CD14-positive monocyte (primary cell): ENCODE results near the genes CTTNBP2NL, OLFML3 and AMPD1.

DNA sequence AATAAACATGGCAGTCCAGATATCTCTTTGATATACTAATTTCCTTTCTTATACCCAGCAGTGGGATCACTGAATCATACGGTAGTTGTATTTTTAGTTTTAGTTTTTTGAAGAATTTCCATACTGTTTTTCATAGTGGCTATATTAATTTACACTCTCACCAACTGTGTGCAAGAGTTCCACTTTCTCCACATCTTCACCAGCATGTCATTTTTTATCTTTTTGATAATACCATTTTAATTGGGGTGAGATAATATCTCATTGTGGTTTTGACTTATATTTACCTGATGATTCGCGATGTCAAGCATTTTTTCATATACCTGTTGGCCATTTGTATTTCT, 20.0 kb upstream of the CTTNBP2NL start:
- CAGE, long polyA plus RNA, result no peak

DNA sequence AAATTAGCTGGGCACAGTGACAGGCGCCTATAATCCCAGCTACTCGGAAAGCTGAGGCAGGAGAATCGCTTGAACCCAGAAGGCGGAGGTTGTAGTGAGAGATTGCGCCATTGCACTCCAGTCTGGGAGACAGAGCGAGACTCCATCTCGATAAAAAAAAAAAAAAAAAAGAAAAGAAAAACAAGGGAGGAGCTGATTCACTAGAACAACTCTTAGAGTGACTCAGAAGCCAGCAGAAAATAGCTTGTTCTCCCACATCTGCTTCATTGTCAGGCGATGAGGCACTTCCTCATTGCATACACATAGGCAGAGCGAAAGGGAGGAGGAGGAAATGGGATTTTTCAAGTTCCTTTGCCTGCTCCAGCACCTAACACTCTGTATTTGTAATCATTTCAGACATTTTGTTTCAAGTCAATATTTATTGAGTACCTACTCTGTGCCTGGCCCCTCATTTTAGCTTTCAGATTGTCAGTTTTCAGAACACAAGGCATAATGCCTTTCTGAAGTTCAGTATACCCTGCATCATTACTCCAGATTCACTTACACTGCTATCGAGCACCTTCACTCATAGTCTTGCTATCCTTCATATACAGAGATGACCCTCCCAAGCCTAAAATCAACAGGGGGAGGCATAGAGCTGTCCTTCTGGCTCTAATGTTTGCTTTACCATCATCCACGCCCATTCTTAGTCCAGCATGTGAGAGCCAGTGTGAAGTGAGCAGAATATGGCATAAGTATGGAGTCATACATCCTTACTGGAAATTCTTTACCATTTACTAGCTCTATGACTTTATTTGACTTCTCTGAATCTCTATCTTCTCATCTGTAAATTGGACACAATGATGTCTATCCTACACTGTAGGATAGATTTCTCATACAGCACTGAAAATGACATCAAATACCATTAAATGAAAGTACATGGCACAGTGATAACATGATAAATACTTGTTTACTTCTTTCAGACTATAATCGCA, 1.7 kb upstream of the CTTNBP2NL start:
- CAGE, long polyA plus RNA, result no peak

GRCh38 chr1:112395757-112396757, at the start of gene CTTNBP2NL:
CTTNBP2NL (plus strand) TSS chr1:112396214.
- CAGE, long polyA plus RNA, result no peak

DNA sequence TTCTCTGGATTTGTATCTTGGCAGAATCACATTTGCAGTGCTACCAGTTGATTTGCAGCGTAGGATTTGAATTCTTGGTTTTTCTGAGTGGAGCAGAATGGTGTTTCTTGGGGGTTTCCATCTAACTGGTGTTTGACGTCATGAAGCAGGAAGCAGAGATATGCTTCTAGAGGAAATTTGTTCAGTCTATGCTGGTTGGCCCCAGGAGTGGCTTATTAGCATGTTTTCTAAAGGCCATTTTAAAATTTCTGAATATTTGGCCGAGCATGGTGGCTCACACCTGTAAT, 3.5 kb downstream of the CTTNBP2NL start:
- CAGE, long polyA plus RNA, result no peak

DNA sequence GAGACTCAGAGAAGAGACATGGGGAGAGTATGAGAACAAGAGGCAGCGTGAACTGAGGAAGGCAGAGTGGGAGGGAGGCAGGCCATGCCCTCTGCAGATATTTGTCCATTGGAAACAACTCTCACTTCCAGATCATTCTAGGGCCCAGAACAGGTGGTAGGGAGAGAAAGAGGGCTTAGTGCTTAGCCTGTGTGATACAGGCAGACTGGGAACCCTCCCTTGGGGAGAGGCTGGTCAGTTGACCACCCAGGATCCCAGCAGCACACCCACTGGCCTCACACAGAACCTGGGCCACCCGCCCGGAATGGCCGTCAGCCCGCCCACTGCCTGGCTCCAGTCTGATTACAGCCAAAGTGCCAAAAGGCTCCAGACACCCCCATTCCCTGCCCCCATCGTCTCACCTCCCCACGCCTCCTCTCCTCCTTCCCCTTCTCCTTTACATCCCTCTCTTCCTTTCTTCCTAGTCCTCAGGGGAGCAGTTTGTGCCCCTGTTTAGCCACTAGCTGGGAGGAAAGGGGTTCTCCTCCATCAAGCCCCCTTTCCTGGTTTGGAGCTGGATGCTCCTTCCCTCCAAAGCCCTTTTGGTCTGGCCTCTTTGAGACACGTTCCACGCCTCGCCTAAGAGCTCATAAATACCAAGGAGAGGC, 4.8 kb upstream of the WNT2B start:
- CAGE, long polyA plus RNA, result no peak

DNA sequence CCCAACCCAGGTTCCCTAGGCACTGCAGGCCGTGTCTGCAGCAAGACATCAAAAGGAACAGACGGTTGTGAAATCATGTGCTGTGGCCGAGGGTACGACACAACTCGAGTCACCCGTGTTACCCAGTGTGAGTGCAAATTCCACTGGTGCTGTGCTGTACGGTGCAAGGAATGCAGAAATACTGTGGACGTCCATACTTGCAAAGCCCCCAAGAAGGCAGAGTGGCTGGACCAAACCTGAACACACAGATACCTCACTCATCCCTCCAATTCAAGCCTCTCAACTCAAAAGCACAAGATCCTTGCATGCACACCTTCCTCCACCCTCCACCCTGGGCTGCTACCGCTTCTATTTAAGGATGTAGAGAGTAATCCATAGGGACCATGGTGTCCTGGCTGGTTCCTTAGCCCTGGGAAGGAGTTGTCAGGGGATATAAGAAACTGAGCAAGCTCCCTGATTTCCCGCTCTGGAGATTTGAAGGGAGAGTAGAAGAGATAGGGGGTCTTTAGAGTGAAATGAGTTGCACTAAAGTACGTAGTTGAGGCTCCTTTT, 11.6 kb downstream of the WNT2B start:
- CAGE, long polyA plus RNA, result no peak

DNA sequence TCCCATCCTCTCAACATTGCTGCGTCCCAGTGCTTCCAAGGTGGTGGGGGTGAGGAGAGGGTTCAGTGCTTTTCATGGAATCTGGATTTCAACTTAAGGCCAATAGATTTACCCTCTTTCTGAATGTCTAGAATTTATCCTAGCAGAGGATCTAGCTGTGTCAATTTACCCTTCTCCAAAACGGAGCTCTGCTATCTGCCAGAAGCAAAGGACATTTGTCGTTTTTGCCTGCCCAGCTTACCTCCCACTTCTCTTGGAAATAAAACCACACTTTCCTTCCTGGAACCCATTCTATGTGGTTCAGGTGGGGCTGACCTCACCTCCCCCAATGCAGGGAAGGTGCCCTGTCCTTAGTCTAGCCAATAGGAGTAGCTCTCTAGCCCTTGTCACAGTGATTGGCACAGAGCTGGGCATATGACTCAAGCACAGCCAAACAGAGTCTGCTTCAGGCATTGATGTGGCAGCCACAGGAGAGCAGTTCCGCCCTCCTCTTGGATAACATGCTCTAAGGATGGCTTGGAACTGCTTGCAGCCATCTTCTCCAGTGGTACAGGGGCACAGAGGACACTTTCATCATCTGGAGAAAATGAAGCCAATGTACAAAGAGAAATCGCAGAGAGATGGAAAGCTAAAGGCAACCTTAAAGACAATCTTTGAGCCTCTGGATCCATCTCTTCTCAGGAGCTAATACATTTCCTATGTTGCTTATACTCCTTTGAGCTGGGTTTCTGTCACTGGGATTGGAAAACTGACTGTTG, 134.0 kb downstream of the LRIG2 start:
- CAGE, long polyA plus RNA, result no peak

- CAGE, long polyA plus RNA, result no peak
Observed at GRCh38 chr1:113255330-113256197, 134.8 kb upstream of the MAGI3 start.

GRCh38 chr1:113419037-113419685, 28.8 kb downstream of the MAGI3 start:
- CAGE, long polyA plus RNA, result no peak

DNA sequence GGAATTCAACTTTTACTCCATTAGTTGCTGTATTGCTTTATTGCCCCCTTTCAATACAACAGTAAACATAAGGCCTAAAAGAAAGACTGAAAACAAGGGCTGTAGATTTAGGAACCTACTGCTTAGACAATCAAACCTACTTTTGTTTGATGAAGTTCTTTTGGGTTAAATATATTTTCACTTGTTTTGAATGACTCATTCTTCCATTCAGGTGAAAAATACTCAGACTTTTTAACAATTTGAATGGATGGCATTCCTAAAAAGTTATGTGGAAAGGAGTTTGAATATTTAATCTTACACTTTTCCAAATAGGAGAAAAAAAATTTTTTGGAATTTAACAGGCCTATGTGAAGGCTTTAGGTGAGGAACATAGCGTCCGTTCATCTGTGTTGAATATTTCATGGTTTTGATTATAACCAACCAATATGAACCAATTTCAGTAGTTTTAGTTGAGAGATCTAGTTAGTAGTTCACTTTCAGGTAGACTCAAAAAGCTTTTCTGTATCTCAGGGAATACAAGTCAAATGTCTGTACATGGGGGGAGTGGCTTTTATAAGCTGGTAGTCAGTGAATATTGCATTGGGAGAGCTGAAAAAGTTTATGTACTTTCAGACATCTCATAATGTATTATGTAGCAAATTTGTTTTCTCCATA, 30.1 kb downstream of the MAGI3 start:
- CAGE, long polyA plus RNA, result no peak

DNA sequence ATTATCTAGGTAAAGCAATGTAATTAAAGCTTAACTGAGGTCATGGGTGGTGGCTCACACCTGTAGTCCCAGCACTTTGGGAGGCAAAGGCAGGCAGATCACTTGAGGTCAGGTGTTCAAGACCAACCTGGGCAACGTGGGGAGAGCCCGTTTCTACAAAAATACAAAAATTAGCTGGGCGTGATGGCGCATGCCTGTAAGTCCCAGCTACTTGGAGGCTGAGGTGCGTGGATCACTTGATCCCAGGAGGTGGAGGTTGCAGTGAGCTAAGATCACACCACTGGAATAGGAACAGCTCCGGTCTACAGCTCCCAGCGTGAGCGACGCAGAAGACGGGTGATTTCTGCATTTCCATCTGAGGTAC, 106.6 kb downstream of the MAGI3 start:
- CAGE, long polyA plus RNA, result no peak

DNA sequence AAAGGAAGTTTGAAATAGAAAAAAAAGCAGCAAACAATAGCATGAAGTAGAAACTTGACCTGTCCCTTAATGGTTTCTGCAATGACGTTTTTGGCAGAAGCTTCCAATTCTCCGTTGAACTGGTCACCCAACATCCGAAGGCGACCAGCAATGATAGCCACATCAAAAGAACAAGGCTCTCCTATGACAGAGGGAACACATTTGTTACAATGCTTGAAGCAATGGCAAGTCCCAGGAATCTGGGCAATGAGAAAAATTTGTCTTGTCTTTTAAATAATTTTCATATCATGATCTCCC, 955 bp downstream of the BCL2L15 start:
- CAGE, long polyA plus RNA, result no peak

- CAGE, long polyA plus RNA, result no peak
Observed at GRCh38 chr1:113901027-113901644, 3.5 kb downstream of the AP4B1 start.

DNA sequence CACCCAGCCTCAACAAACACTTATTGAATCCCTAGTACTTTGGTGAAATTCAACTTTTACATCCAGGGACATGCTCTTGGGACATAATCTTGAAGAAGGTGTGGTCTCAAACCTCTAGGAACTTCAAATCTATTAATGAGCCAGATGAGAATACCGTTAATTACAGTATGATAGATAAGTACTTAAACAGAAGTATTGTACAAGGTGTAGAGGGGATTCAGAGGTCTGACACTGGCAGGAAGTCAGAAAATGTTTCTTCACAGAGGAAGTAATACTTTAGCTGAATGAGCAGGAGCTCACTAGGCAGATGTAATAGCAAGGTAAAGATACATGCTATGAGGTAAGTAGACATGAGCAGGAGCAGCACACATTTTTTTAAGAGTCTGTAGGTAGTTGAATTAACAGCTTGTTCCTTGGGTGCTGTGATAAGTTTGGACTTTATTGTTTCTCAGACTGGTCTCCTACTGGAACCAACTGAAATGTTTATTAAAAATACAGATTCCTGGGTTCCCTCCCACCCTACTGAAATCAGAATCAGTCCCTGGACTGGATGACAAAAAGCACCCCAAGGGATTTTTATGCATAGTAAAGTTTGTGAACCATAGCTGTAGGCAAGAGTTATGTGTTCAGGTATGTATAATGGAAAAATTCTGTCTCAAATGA, 1.1 kb downstream of the AP4B1 start:
- CAGE, long polyA plus RNA, result no peak

DNA sequence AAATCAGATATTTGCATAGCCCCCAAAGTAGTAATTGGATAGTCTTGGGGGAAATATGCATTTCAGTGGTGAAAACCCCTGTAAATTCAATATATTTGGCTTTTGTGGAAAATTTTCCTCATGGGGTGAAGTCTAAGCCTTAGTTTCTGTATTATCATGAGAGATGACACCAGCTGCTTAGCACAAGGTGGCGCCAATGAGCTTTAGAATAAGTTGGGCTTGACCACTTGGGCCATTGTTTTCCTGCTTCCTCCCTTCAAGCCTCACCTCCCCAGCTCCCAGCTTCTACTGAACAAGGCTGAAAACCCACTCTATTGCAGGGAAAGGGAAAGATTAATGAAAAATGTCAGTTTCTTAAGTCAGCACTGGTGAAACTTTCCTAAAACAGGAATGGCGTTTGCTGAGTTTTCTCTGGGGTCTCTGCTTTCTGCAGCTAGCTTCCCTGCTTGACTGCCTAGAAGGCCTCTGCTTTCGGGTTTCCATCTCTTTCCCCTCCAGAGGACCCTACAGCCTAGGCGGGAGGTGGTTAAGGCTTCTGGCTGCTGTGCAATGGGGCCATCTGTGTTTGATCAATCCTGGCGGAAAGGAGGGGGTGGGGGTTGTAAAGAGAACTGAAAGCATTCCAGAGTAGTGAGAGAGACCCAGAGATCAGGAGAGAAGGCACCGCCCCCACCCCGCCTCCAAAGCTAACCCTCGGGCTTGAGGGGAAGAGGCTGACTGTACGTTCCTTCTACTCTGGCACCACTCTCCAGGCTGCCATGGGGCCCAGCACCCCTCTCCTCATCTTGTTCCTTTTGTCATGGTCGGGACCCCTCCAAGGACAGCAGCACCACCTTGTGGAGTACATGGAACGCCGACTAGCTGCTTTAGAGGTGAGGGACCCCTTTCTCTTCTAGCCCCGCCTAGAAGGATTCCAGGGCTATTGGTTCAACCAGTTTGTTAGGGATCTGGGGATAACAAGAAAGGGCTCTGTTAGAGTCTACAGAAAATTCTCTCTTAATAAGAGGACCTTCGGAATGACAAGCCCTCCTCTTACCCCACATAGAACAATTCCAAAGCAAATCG, at the start of gene OLFML3:
Gene OLFML3, plus strand, starts transcription at position 716 of the 1,065 bp plus-strand sequence.
- CAGE, long polyA plus RNA, result no peak

DNA sequence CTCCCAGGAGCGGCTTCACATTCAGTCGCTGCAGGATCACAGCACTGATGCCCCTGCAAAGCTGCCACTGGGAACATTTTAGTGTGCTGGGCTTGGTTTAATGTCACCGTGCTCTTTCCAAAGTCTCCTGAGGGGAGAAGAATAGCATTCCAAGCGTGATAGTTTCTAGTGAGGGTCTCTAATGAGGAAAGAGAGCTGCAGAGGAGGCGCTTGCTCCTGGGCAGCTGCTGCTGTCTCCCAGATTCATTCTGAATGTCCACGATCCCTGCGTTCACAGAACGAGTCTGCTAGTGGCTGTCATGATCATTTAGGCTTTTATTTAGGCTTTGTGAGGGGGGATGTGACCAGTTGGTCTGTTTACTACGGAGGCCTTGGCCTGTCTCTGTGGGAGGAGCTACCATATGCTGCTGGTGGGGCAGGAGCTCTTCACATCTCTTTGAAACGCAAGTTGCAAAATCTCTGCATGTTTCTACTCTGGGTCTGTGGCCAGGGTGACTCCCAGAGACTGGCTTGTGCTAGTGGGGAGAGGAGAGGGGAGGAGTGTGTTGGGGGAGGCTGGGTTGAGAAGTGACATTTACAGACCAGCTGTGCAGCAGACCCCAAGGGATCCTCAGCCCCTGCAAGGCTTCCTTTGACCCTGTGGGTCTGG, 23.4 kb downstream of the OLFML3 start:
- CAGE, long polyA plus RNA, result no peak

GRCh38 chr1:114482627-114482990, 28.4 kb downstream of the TRIM33 start:
- CAGE, long polyA plus RNA, result no peak

GRCh38 chr1:114511390-114511678, 331 bp upstream of the TRIM33 start:
- CAGE, long polyA plus RNA, result no peak

DNA sequence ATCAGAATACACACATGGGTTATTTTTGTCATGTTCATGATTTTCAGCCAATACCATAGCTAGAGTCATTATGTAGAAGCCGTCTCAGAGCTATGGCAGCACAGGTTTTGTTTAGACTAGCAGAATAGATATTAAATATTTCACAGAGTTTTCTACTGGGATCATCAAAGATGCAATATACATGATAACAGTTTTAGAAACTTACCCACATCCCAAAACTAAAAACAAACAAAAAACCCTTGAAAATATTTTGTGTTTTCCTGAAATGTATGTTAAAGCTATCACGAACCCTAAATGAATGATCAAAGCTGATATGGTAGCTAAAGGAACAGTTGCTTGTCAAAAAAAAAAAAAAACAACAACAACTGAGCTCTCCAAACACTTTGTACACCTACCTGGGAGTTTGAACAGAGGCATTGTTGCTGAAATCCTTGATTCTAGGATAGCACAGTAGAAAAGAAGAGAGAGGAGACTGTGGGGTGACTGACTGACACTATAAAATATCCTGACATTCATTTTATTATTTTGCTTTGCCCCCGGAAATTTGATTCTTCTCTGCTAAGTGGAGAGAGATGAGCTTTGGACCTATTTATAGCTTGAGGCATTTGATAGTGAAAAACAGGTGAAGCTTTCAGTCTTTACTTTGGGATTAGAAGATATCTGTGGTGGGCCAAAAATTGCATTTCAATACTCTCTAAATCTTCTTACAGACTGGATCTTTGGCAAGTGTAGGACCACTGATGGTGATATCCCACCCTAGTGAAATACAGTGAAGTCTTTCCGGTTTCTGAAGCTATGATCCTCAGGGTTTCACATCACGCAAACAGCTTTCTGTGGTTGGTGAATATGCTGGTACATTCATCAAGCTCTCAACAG, at the start of gene AMPD1:
Gene AMPD1, minus strand, starts transcription at position 492 of the 876 bp plus-strand sequence.
- CAGE, long polyA plus RNA, result no peak

GRCh38 chr1:114855008-114855263, 273 bp downstream of the SYCP1 start:
- CAGE, long polyA plus RNA, result no peak